ENCODE measurements around a stretch of chr7.

DNA sequence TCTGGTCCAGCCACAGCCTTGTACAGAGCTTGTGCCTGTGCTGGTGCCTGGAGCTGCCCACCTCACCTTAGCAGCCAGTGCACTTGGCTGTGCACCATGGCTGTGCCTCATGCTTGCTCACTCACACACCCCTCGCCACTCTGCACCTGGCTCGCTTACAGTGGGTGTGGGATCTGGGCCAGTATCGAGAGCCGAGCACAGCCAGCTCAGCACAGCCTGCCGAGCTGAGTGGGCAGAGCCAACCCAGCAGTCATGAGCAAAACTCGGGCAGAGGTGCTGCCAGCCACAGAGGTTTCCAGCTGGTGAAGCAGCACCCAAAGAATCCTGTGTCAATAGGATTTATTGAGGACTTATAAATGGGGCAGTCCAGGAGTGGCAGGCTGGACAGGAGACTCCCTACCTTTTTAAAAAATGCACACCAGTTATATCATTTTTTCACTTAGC, 140.0 kb upstream of the NUPR2 start:
- PRO-cap, 3 experiments, result no peak in any of the 3 experiments
- RRBS, result no CpG with 5 or more reads among the region's 6 CpGs

DNA sequence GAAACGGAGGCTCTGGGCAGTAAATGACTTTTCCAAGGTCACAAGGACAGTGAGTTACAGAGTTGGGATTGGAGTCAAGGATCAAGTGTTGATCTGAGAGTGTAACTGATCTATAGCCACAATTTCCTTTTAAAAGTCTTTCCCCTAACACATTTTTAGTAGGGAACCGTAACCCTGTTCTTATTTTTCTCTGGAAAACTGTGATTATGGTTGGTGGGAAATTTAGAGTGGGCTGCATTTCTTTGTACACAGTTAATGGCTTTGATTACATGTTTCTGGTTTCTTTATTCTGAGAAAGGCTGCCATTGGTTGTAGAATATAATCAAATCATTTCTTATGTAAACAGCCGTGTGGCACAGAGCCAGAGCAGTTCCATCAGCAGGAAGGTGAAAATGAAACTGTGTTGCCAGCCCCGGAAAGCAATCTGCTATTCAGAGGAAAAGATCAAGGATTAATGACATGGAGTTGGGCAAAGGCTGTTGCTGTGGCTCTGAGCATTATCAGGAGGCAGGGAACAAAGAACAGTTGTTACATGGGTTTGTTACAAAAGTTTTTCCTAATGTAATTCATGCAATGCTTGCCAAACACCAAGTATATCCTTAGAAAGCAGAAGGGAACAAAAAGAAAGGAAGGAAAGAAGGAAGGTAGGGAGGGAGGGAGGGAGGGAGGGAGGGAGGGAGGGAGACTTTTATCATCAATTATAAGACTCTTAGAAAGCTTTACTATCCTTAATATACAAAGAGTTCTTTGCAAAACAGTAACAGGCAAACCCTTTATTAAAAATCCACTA, 74.2 kb upstream of the ZNF716 start:
- PRO-cap, 3 experiments, result no peak in any of the 3 experiments
- RRBS, result no CpG with 5 or more reads among the region's 4 CpGs

DNA sequence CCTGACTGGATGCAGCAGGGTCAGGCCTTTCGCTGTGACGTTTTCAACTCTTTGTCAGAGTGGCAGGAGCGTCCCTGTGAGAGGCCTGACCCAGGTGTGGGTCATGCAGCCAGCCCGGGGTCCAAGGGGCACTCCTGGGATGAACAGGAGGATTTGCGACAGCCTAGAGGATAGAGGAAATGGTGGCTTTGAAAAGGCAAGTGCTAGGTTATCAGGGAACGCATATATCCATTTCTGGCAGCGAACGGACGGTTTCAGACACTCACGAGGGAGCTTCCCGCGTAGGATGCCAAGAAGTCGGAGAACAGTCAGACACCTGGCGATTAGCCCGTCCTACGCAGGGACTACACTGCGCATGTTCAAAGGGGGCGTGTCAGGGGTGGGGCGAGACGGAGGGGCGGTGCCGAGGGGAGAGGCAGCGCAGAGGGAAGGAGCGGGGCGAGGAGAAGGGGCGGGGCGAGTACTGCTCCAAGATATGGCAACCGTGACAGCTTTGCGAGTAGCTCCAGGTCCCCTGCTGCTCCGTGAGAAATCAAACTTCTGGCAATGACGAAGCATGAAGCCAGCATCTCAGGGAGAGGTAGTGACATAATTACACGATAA, 46.1 kb upstream of the ZNF716 start:
- PRO-cap, 3 experiments, result no peak in any of the 3 experiments
- RRBS, result no CpG with 5 or more reads among the region's 32 CpGs

DNA sequence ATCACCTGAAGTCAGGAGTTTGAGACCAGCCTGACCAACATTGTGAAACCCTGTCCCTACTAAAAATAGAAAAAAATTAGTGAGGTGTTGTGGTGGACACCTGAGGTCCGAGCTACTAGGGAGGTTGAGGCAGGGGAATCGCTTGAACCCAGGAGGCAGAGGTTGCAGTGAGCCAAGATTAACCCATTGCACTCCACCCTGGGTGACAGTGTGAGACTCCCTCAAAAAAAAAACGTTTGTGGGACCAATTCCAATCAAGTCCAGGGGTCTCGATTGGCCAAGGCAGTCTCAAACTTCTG, 333.6 kb downstream of the ZNF716 start:
- PRO-cap, 3 experiments, result peak in 1 of 3 experiments; most common plus-strand start position 224 of the sequence (in 1)
- RRBS, result no CpG with 5 or more reads among the region's 4 CpGs

DNA sequence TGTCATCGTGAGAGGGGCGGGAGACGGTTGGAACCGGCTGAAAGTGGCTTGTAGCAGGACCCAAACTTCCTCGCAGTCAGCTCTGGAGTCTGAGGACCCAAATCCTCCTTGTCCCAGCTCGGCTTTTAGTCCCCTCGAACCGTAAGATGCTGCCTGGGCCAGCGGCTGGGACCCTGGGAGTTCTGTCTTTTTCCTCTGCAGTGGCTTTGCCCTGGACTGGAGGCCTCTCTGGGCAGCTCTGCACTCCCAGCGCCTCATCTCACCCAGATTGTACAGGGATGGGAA, 308 bp downstream of the ZNF722 start:
- PRO-cap, 3 experiments, result no peak in any of the 3 experiments
- RRBS, result 87% methylated on average over 4 of the region's 10 CpGs

- PRO-cap, 3 experiments, result no peak in any of the 3 experiments
- RRBS, result no CpG with 5 or more reads among the region's 20 CpGs
These were observed 68.0 kb downstream of the ZNF680 start for GRCh38 chr7:64494839-64495339.

GRCh38 chr7:65509619-65510233, 136.1 kb downstream of the ZNF92 start:
- PRO-cap, 3 experiments, result no peak in any of the 3 experiments
- RRBS, result no CpG with 5 or more reads among the region's 59 CpGs

DNA sequence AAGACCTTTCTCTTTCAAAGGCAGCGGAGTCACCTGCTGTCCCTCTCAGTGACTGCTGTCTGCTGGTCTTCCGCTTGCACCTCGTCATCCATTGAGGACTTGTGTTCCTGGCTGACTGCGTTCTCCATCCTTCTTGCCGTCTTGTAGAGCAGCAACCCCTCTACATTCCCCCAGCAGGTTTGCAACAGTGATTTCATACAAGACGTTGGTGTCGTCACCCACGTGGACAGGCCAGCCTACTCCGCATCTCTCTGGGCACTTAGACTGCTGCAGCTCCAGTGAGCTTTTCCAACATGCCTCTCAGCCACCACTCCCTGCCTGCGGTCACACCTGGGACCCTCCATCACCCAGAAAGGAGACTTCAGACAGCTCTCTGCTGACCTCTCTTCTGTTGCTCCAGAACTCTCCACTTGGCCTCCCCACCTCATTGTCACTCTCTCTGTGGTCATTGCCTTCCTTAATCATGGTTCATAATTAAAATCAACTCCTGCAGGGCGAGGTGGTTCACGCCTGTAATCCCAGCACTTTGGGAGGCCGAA, 149.4 kb upstream of the VKORC1L1 start:
- PRO-cap, 3 experiments, result no peak in any of the 3 experiments
- RRBS, result no CpG with 5 or more reads among the region's 13 CpGs

DNA sequence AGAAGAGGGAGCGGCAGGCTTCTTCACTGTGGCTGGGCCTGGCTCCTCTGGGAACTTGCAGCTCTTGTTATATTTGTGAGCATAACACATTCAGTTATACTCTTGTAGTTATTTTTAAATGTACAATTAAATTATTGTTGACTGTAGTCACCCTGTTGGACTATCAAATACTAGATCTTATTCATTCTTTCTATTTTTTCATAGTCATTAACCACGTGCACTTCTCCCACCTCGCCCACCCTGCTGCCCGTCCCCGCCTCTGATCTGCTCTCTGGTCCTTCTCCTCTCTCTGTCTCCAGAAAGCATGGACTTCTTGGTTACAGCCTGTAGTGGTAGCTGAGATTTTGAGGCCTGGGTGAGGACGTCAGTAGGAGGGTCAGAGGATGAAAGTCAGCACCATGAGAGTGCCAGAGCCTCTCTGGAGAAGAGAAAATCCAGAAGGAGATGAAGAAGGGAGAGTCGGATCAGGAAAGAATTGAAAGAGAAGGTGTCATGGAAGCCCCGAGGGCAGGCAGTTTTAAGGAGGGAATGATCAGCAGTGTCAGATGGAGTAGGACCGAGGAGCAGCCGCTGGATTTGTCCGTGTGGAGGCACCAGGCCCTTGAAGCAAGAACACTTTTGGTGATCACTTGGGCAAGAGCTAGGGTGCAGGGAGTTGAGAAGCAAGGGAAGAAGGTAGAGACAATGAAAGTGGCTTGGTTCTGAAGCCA, 26.6 kb downstream of the CRCP start:
- PRO-cap, 3 experiments, result no peak in any of the 3 experiments
- RRBS, result no CpG with 5 or more reads among the region's 11 CpGs

DNA sequence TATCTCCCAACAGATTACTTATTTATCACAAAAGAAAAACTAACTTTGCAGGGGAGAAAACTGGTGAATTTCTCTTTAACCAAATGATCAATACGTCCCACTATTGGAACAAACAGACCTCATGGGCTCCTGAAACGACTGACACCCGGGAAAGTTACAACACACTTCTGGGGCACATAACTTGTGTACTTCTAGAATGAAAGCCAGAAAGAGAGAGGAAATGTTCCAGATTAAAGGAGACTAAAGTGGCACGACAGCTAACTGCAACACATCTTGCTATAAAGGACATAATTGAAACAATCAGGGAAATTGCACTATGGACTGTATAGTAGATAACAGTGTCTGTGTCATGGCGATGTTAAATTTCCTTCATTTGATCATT, 14.6 kb upstream of the TPST1 start:
- PRO-cap, 3 experiments, result no peak in any of the 3 experiments
- RRBS, result no CpG with 5 or more reads among the region's 5 CpGs

GRCh38 chr7:66209716-66210439, 4.7 kb downstream of the TPST1 start:
- PRO-cap, 3 experiments, result no peak in any of the 3 experiments
- RRBS, result no CpG with 5 or more reads among the region's 2 CpGs

DNA sequence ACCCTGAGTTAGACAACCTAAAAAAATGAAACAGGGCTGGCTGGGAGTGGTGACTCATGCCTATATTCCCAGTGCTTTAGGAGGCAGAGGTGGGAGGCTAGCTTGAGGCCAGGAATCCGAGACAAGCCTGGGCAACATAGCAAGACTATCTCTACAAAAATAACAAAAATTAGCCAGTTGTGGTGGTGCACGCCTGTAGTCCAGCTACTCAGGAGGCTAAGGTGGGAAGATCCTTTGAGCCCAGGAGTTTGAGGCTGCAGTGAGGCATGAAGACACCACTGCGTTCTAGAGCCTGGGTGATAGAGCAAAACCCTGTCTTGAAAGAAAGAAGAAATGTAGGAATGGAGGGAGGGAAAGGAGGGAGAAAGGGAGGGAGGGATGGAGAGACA, 166.1 kb downstream of the TPST1 start:
- PRO-cap, 3 experiments, result no peak in any of the 3 experiments
- RRBS, result no CpG with 5 or more reads among the region's 3 CpGs

GRCh38 chr7:66375976-66376266, 170.8 kb downstream of the TPST1 start:
- PRO-cap, 3 experiments, result no peak in any of the 3 experiments
- RRBS, result no CpG with 5 or more reads among the region's 3 CpGs

- PRO-cap, 3 experiments, result peak in 2 of 3 experiments; most common plus-strand start chr7:66413624 (in 2); most common minus-strand start chr7:66413557 (in 1)
- RRBS, result no CpG with 5 or more reads among the region's 62 CpGs
These were observed 208.4 kb downstream of the TPST1 start for GRCh38 chr7:66413194-66414232.

DNA sequence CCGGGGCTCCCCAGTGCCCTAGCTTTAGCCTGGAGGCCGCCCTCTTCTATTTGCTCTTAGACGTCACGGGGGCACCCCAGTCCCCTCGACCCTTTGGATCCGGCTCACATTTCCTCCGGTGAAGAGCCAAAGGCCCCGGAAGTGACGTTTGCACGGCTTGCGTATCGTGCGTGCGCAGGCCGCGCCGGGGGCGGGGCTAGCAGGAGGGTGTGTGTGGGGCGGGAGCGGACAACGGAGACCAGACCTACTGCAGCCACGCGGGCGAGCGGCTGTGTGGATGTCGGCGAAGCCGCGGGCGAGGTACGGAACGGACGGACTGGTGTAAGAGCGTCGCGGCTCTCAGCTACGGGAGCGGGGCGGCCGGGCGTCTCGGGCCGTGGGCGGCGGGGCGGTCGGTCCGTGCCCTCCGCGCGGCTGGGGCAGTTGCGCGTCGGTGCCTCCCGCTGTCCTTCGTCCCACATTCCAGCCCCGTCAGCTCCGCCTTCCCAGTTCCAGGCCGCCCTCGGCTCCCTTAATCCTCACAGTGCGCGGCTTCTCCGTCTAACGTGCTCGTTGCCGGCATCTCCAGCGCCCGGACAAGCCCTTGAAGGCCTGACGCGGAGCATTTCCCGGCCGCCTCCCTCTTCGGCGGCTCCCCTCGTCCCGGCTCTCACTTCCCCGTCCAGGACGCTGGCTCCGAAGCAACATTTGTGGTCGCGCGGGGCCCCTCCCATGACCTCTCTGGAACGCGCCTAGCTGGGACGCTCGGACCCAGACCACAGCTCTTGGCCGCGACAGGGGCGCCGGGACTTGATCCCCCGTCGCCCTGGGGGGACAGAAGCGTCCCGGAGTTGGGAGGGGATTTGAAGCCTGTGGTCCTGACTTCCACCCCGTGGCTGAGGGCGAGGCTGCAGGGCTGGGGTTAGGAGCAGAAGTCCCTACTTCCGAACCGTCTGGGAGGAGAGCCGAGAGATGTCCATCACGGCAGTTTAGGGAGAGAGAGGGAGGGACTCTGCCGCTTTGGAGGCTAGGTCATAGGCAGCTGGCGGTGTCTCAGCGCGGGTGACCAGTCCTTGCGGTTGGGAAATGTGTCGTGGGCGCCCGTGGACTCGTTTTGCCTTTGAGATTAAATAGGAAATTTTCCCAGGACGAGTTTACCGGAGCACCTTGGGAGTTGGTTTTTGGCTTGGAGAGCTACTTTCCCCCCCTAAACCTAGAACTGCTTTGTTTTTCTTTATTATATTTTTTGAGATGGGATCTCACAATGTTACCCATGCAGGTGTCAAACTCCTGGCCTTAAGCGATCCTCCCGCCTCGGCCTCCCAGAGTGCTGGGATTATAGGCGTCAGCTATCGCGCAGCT, 26.1 kb downstream of the KCTD7 start:
- PRO-cap, 3 experiments, result peak in 3 of 3 experiments; most common plus-strand start position 241 of the sequence (in 3); most common minus-strand start position 416 of the sequence (in 2)
- RRBS, result 2% methylated on average over 21 of the region's 117 CpGs

DNA sequence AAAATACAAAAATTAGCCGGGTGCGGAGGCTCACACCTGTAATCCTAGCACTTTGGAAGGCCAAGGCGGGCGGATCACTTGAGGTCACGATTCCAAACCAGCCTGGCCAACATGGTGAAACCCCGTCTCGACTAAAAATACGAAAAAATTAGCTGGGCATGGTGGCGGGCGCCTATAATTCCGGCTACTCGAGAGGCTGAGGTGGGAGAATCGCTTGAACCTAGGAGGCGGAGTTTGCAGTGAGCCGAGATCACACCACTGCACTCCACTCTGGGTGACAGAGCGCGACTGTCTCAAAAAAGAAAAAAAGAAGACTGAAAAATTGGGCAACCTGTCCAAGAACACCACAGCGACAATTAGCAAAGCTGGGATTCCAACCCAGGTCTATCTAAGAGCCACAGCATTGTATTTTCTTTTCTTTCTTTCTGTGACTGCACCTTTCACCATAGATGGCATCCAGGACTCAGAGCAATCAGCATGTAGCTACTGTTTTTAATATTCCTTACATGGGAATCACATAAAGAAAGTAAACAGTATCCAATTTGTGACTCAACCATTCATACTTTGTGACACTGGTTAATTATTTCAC, 52.2 kb downstream of the KCTD7 start:
- PRO-cap, 3 experiments, result no peak in any of the 3 experiments
- RRBS, result no CpG with 5 or more reads among the region's 18 CpGs

GRCh38 chr7:66888260-66888847, 32.7 kb upstream of the TMEM248 start:
- PRO-cap, 3 experiments, result no peak in any of the 3 experiments
- RRBS, result no CpG with 5 or more reads among the region's 5 CpGs

DNA sequence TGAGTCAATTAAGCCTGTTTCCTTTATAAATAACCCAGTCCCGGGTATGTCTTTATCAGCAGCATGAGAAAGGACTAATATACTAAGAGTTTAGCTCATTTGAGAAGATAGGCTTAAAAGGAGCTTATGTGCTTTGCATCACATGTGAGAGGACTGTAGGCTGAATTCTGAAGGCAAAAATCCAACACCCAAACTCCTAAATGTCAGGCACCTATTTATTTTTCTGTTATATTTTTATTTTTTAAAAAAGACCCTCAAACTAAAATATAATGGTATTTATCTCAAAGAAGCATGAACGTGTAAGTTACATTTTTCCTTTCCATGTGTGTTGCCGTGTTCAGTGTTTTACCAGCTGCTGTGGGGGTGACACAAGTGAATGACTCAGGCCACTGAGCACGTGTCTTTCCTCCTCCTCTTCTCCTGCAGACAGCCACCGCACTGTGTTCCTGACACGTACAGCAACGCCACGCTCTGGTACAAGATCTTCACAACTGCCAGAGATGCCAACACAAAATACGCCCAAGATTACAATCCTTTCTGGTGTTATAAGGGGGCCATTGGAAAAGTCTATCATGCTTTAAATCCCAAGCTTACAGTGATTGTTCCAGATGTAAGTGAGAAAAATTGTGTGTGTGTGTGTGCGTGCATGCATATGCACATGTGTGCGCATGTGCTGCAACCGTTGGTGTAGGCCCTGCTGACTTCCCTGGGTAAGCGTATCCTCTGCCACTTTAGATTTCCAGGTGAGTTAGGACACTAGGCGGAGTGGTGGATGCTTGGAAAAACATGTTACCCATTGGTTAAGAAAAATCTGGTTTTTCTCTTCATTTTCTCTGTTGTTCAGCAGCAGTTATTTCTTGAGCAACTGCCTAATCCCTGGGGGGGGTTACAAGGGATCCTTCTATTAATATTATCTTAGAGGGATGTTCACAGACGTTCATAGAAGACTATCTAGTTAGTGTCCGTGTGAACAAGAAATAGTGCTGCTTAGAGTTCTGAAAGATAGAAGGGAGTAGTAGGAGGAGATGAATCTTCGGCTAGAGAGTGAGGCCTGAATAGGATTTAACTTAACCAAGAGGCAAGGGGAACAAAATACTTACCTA, 29.9 kb downstream of the TMEM248 start:
- PRO-cap, 3 experiments, result no peak in any of the 3 experiments
- RRBS, result no CpG with 5 or more reads among the region's 17 CpGs

DNA sequence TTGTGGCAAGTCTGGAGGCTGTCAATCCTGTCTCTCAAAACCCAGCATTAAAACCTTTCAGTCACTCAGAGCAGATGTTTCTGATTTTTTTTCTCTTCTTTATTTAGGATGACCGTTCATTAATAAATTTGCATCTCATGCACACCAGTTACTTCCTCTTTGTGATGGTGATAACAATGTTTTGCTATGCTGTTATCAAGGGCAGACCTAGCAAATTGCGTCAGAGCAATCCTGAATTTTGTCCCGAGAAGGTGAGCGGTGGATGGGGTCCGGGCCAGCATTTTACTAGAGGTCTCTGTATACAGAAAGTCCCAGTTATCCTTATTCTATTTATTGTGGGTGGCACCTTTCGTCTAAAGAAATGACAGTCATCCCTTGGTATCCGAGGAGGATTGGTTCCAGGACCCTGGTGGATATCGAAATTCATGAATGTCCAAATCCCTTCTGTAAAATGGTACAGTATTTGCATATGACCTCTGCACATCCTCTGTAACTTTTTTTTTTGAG, 32.1 kb downstream of the TMEM248 start:
- PRO-cap, 3 experiments, result no peak in any of the 3 experiments
- RRBS, result no CpG with 5 or more reads among the region's 8 CpGs

- PRO-cap, 3 experiments, result no peak in any of the 3 experiments
- RRBS, result no CpG with 5 or more reads among the region's 3 CpGs
These were observed 1.3 kb downstream of the SBDS start for GRCh38 chr7:66994127-66994369.

All from breast (tissue), 4 donors.